Epithelial cell of proximal tubule (primary cell): ENCODE measurements around a stretch of chr2.

DNA sequence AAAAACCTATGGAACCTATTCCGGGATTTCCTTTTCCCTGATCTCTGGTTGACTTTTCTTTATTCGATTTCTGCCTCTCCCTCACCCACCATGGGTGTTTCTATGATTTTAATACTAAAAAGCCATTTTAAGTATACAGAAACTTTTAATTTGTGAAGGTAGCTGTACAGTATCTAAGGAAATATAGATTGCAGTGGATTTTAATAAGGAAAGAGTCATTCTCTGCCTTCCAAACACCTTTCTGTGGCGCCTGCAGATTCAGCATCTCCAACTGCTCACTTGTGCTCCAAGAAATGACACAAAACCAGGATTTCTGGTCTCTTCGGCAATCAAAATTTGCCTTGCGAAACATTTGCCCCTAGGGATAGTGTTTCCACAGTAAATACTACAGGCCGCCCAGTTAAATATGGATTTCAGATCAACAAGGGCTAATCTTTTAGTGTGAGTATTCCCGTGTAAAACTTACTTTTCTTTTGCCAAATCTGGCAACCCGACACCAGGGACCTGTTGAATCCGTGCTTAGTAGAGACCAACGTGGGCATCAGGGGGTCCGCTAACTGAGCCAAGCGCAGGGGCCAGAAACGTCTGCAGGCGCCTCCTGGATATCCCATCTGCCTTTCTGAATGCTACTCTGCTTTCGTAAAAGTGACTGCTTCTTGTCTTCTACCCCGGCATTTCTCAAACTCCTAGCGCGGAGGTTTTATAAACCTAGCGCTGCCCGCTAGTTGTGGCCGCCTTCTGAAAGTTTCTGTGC is 2.7 kb downstream of the CYP1B1 start:
- RAMPAGE, long total RNA: no peak
- RRBS: 56% methylated on average over 3 of the region's 21 CpGs

DNA sequence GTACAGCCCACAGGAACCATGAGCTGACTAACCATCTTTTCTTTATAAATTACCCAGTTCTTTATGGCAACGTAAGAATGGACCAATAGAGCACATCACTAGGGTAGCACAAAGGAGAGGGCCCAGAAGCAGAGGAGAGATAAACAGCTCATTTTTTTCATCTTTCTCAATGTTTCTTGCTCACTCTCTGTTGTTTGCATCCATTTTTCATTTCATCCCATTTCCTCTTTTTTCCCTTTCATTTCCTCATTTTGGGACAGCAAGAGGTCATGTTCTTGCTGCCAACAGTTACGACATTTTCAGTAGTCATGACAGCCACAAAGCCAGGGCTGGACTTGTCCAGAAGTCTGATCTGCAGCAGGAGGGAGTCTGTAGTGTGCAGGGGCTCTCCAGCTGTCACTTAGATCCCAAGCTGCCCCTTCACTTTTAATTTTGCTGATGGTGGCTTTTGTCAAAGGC is 52.7 kb upstream of the CYP1B1 start:
- RAMPAGE, long total RNA: no peak
- RRBS: no CpG with 5 or more reads among the region's 2 CpGs

- RAMPAGE, long total RNA: no peak
- RRBS: no CpG with 5 or more reads among the region's 12 CpGs
Observed at GRCh38 chr2:38277752-38278458, 99.2 kb downstream of the ATL2 start.

GRCh38 chr2:38534864-38535820 is 67.6 kb downstream of the HNRNPLL start:
- RAMPAGE, long total RNA: no peak
- RRBS: no CpG with 5 or more reads among the region's 28 CpGs

DNA sequence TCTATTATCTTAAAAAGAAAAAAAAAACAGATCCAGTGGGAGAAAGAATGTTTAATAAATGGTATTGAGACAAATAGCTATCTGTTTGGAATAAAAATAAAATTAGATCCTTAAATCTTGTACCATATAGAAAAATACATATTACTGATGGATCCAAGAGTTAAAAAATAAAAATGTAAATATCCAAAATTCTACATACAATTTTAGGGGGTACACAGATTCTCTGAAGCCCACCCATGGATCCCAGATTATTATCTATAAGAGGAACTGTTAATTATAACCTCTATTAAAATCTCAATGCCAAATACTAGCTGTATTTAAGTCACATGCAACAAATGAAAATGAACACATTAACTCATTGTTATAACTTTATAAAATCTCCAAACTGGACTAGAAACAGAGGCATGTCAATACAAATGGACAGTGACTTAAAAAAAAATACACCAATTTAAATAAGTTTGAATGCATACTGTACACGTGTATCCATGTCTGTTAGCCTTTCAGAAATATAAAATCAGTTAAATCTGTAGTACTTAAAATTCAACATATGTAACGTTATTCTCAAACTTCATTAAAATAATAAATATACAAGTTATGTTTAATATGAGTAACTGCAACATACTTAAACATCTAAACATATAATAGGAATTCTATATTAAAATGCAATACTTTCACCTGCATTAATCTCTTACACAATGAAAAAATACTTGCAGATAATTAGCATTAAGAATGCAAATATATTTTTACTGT is 39.4 kb downstream of the HNRNPLL start:
- RAMPAGE, long total RNA: no peak
- RRBS: no CpG with 5 or more reads among the region's 2 CpGs

DNA sequence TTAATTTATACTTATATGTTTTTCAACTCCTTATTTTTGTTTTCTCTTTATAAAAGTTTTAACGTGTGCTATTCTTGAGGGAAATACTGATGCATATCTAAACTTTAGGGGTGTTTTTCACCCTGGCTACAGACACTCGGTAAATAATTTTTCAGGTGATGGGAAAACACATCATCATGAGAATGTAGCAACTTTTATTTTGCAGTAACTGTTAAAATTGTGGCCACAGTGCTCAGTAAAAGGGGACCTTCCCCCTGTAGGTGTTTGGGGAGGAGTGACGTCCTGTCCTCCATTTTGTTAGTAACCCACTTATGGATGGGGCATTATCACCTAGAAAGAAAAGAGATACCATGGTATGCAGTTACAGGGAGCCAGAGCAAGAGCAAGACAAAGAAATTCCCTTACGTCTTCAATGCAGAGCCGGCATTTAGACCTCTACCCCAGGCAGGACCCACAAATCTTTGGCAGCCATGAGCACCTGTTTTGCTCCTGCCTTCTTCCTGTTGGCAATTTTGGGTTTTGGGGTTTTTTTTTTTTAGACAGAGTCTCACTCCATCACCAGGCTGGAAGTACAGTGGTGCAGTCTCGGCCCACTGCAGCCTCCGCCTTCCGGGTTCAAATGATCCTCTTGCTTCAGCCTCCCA is 31.6 kb downstream of the GALM start:
- RAMPAGE, long total RNA: no peak
- RRBS: no CpG with 5 or more reads among the region's 8 CpGs

DNA sequence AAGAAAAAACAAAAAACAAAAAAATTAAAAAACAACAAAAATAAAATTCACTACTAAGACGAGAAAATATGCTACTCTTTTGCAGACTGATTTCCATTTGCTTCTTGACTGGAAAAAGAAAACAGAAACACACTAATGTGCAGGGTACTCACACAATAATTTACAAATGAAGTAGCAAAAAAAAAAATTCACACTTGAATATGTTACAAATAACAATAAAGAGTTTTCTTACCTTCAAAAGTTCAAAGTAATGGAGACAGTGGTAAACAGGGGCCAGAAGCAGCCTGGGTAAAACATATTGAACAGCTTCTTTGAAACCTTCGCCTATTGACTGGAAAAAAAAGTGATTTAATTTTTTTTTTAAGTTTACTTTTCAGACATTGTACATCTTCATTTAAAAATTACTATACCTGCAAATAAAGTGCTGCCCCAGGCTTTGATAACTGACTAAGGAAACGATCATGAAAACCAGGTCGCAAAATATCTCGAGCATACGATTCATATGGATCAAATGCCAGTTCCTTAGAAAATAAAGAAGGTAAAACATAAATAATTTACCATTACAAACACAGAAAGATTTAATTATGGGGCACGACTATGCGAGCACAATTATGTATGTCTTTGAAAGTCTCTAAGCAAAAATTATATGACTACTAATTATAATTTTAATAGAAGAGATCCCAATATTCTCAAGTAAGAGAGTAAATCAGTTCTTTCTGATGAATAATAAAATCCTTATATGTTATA is 85.7 kb downstream of the SOS1 start:
- RAMPAGE, long total RNA: no peak
- RRBS: no CpG with 5 or more reads among the region's 8 CpGs

DNA sequence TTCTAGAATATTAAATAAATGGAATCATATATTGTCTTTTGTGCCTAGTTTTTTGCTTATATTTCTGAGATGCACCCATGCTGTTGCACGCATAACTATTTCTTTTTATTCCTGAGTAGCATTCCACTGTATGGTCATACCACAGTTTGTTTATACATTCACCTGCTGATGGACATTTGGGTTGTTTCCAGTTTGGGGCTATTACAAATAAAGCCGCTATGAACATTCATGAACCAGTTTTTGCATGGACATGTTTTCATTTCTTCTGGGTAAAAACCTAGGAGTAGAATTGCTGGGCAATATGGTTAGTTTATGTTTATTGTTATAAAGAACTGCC is 68.4 kb downstream of the SOS1 start:
- RAMPAGE, long total RNA: no peak
- RRBS: no CpG with 5 or more reads among the region's 2 CpGs

GRCh38 chr2:39128006-39128361 is 7.1 kb upstream of the SOS1 start:
- RAMPAGE, long total RNA: no peak
- RRBS: no CpG with 5 or more reads among the region's 1 CpG

DNA sequence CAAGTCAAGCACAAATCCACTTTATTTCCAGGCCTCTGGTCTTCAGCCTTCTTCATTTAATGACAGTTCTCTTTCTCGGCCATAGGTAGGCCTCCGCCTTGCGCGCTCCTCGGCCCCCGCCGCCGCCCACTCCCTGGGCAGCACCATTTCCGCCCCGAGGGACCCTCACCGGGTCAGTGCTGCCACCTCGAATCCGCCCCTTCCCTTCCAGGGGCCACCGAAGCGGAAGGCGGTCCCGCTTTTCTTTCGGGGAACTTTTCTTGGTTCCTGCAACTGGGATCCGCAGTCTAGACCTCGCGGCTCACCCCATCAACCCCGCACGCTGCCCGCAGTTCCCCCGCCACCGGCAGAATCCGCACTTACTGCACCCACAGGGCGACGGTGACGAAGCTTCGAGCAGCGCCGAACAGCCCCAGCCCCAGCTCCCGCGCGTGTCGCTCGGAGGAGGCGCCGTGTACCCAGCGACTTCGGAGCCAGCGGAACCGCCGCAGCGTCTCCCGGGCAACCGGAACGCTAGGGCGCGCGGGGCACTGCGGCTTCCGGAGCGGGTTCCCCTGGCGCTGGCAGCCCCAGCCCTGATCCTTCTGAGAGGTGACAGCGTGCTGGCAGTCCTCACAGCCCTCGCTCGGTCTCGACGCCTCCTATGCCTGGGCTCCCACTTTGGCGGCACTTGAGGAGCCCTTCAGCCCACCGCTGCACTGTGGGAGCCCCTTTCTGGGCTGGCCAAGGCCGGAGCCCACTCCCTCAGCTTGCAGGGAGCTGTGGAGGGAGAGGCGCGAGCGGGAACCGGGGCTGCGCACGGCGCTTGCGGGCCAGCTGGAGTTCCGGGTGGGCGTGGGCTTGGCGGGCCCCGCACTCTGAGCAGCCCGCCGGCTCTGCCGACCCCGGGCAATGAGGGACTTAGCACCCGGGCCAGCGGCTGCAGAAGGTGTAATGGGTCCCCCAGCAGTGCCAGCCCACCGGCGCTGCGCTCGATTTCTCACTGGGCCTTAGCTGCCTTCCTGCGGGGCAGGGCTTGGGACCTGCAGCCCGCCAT is 123.0 kb upstream of the SOS1 start:
- RAMPAGE, long total RNA: no peak
- RRBS: no CpG with 5 or more reads among the region's 88 CpGs

GRCh38 chr2:39437372-39437651 is 227 bp upstream of the MAP4K3 start:
- RAMPAGE, long total RNA: start-site peak on the plus strand at chr2:39437416-39437453, 188 and 28 reads in 2 replicates
- RRBS: 1% methylated on average over 19 of the region's 30 CpGs

DNA sequence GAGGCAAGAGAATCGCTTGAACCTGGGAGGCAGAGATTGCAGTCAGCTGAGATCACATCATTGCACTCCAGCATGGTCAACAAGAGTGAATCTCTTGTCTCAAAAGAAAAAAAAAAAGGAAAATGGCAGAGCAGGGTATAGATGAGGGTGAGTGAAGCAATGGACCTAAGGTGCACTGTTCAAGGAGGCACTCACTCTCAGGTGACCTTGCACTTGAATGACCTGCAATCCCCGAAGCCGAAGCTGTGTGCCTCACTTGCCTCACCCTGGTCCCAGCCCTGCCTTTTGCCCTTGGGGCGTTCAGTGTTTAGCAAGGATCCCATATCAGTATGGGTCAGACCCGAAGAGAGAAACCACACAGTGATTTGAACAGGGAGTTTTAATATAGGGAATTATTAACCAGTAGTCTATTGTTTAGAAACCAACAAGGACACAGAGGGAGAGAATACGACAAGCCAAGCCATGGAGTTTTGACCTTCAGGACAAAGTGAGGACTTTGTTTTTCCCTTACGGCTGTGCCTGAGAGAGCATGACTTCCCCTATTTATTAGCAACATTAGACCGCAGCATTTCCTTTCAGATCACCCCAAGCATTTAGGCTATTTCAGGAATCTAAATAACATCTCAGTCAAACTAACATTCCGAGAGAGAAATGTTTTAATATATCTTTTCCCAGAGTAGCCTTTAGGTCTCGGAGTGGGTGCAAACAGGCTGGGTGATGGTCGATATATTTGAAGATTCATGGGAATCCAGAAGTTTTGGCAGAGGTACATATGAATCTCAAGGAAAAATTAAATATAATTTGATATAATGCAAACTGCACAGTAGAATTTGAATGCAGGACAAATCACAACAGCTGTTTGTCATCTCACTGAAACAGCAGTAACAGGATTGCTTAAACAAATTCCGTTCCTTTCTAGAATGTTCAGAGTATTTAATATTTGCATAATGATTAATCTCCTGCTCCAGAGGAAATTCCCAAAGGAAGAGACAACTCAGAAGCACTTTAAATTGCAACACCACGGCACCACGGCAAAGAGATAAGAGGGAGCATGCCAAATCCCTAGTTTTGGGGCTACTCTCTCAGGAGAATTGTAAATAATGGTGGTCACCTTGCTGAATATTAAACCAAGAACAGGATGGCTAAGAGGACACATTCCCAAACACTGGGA is 67.4 kb upstream of the MAP4K3 start:
- RAMPAGE, long total RNA: no peak
- RRBS: no CpG with 5 or more reads among the region's 14 CpGs

DNA sequence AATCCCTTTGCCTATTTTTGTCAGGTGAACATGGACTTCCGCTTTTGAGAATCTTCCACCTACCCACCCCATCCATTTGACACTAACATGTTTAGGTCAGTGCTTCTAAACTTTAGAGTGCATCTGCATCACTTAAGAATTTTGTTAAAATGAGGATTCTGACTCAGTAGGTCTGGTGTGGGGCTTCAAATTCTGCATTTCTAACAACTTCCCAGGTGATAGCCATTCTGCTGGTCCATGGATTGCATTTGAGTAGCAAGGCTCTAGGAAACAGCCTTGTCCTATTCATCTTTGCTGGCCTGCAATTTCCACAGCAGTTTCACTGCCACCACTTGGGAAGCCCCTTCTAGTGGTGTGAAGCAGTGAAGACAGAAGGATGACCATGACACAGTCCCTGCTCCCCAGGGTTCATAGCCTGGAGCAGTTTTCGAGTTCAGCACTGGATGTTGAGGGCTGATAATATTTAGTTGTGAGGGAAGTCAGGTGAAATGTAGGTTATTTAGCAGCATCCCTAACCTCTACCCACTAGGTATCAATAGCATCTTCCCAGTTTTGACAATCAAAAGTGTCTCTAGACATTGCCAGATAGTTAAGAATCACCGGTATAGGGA is 146.9 kb downstream of the SLC8A1 start:
- RAMPAGE, long total RNA: no peak
- RRBS: no CpG with 5 or more reads among the region's 3 CpGs

DNA sequence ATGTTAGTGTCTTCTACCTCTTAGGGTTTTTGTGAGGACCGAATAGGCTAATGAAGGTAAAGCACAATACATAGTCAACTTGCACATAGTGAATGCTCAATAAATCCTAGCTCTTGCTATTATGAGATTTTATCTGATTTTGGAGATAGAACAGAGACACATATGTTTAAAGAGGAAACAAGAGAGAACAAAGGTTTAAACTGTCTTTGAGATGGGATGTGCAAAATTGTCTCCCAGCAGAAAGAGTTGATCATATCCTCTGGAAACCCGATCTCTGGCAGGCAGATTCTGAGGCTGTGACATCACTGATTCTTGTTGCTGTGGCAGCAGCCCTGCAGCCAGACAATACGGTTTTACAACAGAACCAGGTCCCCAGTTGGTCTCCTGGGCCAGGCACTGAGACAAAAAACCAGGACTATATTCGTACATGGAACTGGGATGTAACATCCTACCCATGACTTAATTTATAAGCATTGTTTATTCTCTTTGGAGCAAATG is 80.3 kb downstream of the SLC8A1 start:
- RAMPAGE, long total RNA: no peak
- RRBS: no CpG with 5 or more reads among the region's 4 CpGs

DNA sequence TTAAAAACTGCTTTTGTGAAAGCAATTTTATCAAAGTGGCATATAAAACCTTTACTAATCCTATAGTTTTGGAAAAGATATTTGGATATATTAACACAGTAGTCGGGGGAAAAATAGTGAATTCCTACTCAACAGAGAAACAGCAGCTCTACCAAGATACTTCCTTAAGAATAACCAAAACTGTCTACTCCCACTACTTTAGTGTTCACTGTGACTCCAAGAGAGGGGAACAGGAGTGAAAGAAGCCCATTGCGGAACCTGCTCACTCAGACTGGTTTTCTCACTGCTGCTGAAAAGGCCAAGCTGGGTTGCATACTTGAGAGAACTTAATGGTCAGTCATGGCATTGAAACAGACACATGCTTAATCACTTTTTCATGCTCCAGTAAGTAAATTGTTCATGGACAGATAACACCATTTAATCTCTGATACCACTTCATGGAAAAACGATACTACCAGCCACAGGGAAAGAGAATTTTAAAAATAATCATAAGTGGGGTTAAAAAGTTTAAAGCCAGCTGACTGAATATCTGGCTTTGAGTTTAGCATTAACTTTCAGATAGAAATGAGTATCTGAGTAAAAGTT is 35.7 kb upstream of the SLC8A1 start:
- RAMPAGE, long total RNA: no peak
- RRBS: no CpG with 5 or more reads among the region's 3 CpGs

DNA sequence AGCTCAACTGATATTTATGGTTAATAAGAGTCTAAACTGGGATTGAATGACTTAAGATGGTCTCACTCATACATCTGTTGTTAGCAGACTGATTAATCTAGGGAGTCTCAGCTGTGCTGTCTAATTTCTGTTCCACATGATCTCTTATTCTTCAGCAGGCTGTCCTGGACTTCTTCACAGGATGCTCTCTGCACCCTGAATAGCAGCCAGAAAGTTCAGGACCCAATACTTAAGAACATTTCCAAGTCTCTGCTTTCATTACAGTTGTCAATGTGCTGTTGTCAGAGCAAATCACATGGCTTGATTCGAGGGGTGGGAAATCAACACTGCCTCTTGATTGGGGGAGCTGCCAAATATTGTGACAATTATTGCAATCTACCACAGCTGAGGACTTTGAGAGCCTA is 627.1 kb upstream of the SLC8A1 start:
- RAMPAGE, long total RNA: no peak
- RRBS: no CpG with 5 or more reads among the region's 1 CpG

- RAMPAGE, long total RNA: no peak
- RRBS: 29% methylated on average over 1 of the region's 12 CpGs
Observed at GRCh38 chr2:41940421-41941163, 107.2 kb upstream of the PKDCC start.

DNA sequence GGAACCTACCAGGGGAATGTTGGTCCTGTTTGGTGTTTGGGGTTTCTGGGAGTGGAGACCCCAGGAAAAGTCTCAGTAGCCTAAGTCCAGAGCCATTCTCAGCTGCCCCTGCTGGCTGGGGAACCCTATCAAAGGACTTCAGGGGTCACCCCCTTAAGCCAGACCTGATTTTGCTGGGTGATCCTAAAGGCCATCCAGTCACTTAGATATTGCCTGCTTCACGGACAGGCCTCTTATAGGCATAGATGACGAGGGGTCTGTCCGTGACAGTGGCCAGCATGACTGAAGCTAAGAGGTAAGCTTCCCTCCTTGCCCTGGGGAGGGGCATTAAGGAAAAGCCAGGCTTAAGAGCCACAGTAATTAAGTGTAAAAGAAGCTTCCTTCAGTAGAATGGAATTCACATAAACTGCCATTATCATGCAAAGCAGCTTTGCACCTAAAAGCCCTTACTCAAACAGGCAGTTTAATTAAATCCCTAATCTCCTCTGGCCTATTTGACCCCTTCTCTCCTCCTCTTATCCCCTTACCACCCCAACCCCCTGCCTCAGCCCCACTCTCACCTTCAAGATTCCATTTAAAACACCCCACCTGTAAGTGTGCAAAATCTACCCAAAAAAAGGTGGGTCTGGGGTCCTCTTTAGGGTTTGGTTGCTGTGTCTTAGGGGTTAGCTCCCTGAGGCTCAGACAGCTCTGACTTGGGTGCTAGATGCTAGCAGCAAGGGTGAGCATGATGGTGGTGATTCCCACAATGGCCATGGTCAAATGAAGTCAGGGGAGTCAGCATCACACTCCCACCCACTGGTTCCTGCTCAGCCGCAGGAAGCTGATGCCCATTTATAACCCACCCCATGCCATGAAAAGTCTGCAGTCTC is 99.3 kb upstream of the PKDCC start:
- RAMPAGE, long total RNA: no peak
- RRBS: no CpG with 5 or more reads among the region's 4 CpGs

GRCh38 chr2:41963235-41964384 is 84.2 kb upstream of the PKDCC start:
- RAMPAGE, long total RNA: no peak
- RRBS: no CpG with 5 or more reads among the region's 14 CpGs

DNA sequence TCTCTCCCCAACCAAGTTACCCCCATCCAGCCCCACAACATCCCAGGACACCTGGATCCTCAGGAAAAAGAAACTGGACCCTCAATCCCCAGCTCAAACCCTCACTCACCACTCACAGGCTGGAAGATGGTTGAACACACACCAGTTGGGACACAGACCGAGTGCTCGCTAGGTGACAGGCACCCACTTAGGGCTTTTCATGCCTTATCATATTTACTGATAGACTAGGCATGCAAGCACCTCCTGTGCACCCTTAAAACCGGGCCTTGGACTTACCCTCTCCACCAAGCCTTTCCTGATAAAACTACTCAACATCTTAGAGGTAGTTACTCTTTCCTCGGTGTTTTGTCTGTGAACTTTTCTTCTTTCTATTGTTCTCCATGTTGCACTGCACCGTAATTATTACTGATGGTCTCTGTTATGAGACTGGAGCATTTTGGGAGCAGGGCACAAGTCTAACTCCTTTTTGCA is 30.8 kb downstream of the PKDCC start:
- RAMPAGE, long total RNA: no peak
- RRBS: no CpG with 5 or more reads among the region's 5 CpGs